ENCODE data around the genes TFF3, TFF1 and UBASH3A.

GRCh38 chr21:41556448-41556830 lies 48.5 kb upstream of the TMPRSS2 start:
- PRO-cap, 2 experiments, result no peak in any of the 2 experiments

GRCh38 chr21:41634939-41635376 lies 127.0 kb upstream of the TMPRSS2 start:
- PRO-cap, 2 experiments, result no peak in any of the 2 experiments

DNA sequence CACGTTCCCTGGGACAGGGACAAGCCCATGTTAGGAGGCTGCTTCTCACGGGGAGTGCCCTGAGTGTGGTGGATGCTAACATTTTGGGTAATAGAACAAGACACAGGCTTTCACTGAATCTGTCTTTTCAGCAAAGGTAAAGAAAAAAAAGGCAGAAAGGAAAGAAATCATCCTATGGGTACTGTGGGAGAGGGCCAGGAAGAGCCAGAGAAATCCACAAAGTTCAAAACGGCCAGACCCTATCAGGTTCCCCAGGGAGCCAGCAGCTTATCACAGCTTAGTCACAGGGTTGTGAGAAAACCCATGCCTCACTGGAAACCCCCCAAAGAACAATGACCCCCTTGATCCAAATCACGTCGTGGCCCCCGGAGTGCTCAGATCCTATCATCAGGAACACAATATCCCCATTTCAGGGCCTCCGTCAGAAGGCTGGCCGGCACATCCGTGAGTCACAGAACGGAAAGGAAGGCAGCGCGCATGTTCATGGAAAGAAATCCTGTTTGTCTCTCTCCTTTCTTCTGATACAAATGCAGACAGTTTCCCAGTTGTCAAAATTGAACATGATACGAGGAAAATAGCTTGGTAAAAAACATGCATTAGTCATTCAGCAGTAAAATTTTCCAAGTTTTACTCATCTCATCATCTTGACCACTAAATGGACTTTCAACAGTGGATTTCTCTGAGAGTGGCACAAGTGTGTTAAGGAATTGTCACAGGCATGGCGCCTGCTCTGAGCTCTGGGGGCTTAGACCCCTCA lies 125.0 kb downstream of the RIPK4 start:
- PRO-cap, 2 experiments, result no peak in any of the 2 experiments

- PRO-cap, 2 experiments, result no peak in any of the 2 experiments
Observed at GRCh38 chr21:41759234-41759734, 7.6 kb downstream of the RIPK4 start.

DNA sequence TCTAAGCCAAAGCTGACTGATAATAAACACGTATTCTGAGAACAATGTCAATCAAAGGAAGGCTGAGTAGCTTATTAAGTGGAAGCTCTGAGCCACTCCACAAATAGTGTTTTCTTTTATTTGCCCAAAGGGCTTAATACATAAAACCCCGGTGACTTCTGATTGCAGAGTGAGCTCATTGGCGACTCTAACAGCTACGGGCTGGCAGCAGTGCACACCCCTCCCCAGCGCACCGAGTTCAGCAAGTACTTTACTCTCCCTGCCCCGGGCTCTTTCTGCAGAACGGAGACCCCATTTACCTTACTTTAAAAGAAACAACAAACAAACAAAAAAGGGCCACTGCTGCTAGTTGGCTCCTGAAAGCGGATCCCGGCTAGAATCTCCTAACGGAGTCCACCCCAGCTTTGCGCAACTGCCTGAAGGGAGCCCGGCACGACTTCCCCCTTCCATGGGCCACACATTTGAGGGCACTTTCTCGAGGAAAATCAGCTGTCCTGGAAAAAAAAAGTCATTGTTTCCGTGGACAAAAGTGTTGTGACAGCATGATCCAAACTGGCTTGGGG lies 5.1 kb downstream of the RIPK4 start:
- PRO-cap, 2 experiments, result no peak in any of the 2 experiments

GRCh38 chr21:41783467-41783705 lies 16.5 kb upstream of the RIPK4 start:
- PRO-cap, 2 experiments, result no peak in any of the 2 experiments

GRCh38 chr21:41802636-41803353 lies 35.9 kb upstream of the RIPK4 start:
- PRO-cap, 2 experiments, result no peak in any of the 2 experiments

- PRO-cap, 2 experiments, result no peak in any of the 2 experiments
Observed at GRCh38 chr21:41873716-41874449, 5.3 kb downstream of the PRDM15 start.

DNA sequence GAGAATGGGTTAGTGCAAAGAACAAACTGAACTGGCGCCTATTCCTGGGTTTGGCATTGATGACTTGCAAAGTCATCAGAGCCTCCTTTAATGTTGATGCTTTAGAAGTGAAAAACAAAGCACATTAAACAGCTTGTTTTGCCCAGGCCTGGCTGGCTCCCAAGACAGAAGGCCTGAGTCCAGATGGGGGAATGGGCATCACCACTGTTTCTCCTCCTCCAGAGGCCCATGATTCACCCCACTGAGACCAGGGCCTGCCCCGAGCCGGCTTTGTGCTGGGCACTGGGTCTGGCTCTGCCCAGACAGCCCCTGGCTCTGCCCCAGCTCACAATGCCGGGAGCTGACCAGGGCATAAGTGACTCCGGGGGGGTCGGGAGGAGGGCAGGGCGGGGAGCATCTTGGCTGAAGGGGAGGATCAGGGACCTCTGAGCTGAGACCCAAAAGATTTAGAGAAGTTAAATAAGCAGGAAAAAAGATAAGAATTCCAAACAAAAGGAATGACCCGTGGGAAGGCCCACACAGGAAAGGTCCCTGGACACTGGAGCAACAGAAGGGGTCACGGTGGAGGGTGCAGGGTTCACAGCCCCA lies 5.7 kb downstream of the C2CD2 start:
- PRO-cap, 2 experiments, result no peak in any of the 2 experiments

GRCh38 chr21:41973978-41974909 lies 20.4 kb upstream of the C2CD2 start:
- PRO-cap, 2 experiments, result no peak in any of the 2 experiments

- PRO-cap, 2 experiments, result no peak in any of the 2 experiments
Observed at GRCh38 chr21:42047964-42048911, 22.9 kb upstream of the UMODL1 start.

DNA sequence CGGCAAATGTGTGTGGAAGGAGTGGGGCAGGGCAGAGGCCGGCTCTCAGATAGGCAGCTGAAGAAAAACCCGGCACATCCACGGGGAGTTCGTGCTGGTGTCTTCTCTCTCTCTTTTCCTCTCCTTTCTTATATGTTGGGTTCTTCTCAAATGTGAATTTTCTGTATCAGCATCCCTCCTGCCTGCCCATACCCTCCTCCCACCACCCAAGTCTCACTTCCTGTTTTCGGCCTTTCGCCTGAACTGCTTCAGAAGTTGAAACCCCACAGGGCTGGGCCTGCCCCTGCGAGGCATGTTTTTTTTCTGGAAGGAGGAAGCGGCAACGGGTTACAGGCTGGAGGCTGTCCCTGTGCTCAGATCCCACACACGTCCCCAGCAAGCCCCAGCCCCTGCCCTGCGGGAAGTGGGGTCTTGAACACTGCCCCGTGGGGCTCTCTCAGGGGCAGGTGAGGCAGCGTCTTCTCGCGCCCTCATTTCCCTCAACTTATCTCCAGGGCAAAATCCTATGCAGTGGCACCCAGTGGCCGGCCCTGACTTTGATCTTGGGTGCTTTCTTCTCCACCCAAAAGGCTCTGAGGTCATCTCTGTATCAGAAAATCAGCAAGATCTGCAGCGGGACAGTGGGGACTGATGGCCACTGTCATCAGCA lies 9.7 kb upstream of the UMODL1 start:
- PRO-cap, 2 experiments, result no peak in any of the 2 experiments

GRCh38 chr21:42221385-42222595 lies 2.9 kb downstream of the ABCG1 start:
- PRO-cap, 2 experiments, result no peak in any of the 2 experiments

DNA sequence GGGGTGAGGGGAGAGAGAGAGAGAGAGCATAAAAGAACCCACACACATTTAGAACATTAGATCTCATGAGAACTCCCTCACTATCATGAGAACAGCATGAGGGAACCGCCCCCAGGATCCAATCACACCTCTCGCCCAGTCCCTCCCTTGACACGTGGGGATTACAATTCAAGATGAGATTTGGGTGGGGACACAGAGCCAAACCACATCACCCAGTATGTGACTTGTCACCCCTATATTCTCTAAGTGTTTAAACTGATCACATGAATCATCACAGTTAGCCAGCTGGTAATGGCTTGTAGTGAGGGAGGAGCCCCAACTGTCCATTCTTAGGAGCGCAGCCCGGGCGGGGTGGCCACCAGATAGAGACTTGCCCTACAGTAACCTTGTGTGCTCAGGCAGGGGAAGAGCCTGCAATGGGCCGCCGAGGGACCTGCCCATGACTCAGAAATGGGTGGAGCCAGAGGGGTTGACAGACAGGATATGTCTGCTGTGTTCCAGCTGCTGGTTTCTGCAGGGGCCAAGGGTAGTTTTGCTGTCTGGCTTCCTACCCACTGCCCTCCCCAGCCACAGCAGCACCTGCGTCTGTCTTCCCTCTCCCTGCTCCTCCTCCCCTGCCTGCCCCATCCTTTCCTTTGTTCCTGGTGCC lies 9.0 kb downstream of the ABCG1 start:
- PRO-cap, 2 experiments, result peak in 2 of 2 experiments; most common plus-strand start position 529 of the sequence (in 2); most common minus-strand start position 244 of the sequence (in 1)

DNA sequence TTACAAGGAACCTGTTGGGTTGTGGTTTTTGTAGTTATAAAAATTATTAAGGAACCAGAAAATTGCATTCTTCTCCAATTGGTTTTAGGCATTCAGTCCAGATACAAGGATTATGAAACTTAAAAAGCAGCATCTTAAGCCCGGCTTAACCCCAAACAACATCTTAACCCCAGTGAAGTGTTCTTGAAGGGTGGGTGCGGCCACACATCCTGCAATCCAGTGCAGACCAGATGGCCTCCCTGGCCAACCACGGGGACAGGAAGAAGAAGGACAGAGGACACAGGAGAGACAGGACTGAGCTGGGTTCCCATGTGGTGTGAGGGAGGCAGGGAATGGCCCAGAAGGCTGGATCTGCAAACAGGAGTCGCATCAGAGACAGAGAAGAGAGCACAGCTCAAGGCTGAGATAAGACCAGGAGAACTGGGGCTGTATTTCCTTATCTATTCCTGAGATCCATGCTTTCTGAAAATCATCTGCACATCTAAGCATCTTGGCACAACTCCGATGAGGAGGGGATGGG lies 26.4 kb downstream of the ABCG1 start:
- PRO-cap, 2 experiments, result no peak in any of the 2 experiments

GRCh38 chr21:42315222-42316058 lies at the start of gene TFF3:
Gene TFF3, minus strand, starts transcription at chr21:42315409.
- PRO-cap, 2 experiments, result peak in 2 of 2 experiments; most common plus-strand start chr21:42315620 (in 1); most common minus-strand start chr21:42315409 (in 2)

DNA sequence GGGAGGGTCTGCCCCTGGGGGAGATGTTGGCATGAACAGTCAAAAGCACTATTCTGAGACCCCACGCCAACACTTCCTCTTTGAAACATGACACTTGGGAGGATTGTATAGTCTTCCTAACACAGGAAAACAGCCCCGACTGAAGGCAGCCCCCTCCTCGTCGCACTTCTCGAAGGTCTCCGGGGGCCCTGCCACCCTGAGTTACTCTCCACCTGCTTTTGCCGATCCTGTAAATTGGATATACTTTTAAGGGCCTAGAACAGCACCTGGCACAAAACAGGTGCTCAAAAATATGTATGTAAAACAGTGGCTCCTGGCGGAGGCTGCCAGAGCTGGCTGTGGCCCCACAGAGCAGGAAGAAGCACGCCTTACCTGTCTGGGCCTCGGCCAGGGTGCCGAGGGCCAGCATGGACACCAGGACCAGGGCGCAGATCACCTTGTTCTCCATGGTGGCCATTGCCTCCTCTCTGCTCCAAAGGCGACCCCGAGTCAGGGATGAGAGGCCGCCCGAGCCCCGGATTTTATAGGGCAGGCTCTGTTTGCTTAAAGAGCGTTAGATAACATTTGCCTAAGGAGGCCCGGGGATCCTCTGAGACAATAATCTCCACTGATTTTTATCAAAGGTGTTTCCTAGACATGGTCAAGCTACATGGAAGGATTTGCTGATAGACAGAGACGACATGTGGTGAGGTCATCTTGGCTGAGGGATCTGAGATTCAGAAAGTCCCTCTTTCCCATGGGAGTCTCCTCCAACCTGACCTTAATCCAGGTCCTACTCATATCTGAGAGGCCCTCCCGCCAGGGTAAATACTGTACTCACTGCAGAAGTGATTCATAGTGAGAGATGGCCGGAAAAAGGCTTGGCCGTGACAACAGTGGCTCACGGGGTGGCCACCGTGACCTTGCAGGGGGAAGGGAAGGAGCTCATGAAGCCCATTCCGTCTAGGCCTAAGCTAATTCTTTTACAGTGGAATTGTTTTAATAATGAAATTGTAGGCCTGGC lies at the start of gene TFF1:
TSS of gene TFF1 (minus strand) at position 497 of the 1,003 bp plus-strand sequence.
- PRO-cap, 2 experiments, result peak in 2 of 2 experiments; most common plus-strand start position 564 of the sequence (in 1); most common minus-strand start position 711 of the sequence (in 2)

- PRO-cap, 2 experiments, result no peak in any of the 2 experiments
Observed at GRCh38 chr21:42403570-42403998, at the start of gene UBASH3A. Gene UBASH3A, plus strand, starts transcription at chr21:42403902.

DNA sequence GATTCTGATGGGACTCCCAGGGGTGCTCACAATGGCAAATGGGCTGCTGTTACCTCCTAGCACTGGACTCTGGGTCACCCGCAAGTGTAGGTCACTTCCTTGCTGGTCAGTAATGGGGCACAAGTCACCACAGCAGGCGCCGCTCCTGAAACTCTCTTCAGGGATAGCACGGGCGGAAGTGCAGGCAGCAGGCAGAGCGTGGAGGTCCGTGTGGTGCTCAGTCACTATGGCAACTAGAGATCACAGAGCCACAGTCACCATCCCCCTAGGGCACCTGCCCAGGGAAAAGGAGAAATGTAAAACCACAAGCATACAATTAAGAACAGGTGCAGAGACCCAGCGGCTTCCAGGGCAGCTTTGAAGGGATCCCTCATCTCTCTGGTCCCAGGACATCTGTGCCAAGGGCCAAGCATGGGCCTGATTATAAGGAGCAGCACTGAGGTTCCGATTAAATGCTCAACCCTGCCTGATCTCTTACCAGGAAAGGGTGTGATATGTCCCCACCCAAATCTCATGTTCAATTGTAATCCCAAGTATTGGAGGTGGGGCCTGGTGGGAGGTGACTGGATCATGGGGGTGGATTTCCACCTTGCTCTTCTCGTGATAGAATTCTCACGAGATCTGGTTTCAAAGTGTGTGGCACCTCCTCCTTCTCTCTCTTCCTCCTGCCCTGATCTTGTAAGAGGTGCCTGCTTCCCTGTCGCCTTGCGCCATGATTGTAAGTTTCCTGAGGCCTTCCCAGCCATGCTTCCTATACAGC lies 35.1 kb downstream of the RSPH1 start:
- PRO-cap, 2 experiments, result peak in 1 of 2 experiments; most common plus-strand start position 354 of the sequence (in 1); most common minus-strand start position 159 of the sequence (in 1)

- PRO-cap, 2 experiments, result no peak in any of the 2 experiments
Observed at GRCh38 chr21:42577112-42578419, 63.9 kb downstream of the SLC37A1 start.